REH cell (cell line): Measurements from ENCODE around the genes CETN3 and NR2F1.

- PRO-cap: no peak
Measured at GRCh38 chr5:89313077-89313367, 430.0 kb upstream of the MEF2C start.

- PRO-cap: bidirectional peak, plus-strand start at chr5:90409400, minus-strand start at chr5:90409308; bidirectional peak, plus-strand start at chr5:90409535, minus-strand start at chr5:90409539; bidirectional peak, plus-strand start at chr5:90410101, minus-strand start at chr5:90409753
Measured at GRCh38 chr5:90408946-90409884, at the start of gene CETN3. Gene CETN3, minus strand, starts transcription at chr5:90409756.

DNA sequence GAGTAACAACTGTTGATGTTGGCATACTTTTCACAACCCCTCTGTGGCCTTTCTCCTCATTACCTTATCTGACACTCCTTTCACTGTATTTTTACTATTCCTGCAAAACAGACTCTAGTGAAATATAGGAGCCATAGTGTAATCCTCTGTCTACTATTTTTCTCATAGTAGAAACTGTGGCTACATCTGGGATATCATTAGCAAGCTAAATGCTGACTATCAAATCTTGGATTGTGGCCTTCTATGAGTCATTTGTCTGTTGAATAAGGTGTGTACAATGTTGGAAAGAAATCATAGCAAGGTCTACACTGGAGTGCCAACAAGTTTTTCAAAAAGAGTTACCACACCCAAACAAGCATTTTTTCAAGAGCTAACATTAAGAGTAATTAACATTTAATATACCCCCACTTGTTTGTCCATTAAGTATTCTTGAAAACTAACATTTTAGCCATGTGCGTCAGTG, 330.2 kb downstream of the ADGRV1 start:
- PRO-cap: no peak

DNA sequence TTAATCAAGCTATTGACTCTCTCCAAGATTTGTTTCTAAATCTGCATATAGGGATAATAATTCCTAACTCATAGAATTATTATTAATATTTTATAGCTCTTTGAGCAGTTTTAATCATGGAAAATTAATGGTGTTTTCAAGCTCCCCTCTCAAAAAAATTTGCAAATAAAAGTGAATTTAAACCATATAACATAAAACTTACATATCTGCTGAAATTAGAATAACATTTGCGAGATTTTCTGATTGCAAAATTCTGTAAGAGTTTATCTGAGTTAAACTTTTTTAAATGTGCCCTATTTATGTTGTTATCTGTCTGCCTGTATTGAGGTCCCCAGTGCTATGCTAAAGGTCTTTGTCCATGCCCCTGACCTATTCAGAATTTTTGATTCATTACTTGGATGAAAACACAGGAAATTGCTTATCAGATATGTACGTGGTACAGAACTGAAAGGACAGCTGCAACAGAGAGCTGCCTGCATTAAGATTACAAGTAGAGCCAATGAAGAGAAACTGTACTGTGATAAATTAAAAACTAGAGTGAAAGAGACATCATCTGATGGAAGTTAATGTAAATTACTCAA, 408.7 kb downstream of the ADGRV1 start:
- PRO-cap: no peak

- PRO-cap: no peak
Measured at GRCh38 chr5:91150085-91150829, 232.9 kb downstream of the ARRDC3 start.

GRCh38 chr5:91194838-91195175, 188.3 kb downstream of the ARRDC3 start:
- PRO-cap: no peak

DNA sequence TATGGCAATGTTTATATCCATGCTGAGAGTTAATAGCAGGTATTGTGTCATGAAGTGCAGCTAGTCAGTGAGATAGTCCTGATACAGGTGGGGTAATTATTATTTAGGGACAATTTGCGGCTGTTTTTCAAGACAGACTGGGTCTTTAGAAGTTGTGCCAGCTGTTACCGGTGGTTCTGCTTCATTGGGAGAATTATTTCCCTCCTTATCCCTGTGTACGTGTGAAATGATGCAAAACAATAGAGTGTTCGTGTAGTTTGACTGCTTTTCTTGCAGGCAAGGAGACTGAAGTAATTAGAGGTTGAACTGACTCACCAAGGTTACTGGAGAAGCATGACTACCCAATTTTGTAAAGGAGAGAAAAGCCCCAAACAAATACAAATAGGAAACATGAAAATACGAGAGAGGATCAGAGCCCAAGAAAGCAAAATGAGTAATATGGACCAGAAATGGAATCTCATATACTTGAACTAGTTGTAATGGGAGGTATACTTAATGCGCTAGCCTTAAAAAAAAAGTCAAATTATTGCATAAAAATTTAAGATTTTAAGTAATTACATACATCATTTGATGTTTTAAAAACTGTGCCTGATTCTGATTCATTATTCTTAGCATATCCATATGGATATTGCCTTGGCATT, 101.6 kb downstream of the ARRDC3 start:
- PRO-cap: no peak

DNA sequence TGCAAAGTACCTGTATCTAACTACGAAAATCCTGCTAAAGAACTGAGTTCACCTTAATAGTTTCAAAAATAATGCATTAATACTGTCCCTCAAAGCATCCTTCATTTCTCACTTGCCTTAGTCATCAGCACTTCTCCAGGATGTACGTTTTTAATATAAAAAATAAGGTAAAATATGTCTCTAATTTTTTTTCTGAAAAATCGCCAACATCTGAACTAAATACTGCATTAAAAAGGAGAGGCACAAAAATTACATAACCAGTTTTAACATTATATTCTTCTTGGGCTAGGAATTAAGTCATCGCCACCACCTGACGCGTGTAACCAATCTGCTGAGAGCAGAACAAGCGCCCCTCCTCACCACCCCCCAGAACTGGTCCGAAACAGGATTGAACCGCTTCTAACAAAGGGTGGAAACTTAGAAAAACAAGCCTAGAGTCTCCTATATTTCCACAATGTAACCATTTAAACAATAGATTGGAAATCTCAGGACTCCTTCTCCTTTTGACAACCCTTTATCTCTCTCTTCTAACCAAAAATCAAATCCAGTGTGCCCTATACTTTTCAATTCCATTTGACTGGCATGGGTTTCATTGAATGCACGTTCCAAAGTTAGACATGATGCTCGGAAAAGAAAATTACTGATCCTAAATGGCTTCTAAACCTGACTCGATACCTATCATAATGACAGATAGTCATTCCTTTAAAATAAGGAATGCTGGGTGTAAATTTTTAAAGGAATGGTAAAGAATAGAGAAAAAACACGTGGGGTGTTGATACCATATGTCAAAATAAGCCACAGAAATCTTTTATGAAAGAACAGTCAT, 1.4 kb downstream of the ARRDC3 start:
- PRO-cap: bidirectional peak, plus-strand start at position 398 of the sequence, minus-strand start at position 374 of the sequence

- PRO-cap: no peak
Measured at GRCh38 chr5:91384136-91384390, 946 bp upstream of the ARRDC3 start.

DNA sequence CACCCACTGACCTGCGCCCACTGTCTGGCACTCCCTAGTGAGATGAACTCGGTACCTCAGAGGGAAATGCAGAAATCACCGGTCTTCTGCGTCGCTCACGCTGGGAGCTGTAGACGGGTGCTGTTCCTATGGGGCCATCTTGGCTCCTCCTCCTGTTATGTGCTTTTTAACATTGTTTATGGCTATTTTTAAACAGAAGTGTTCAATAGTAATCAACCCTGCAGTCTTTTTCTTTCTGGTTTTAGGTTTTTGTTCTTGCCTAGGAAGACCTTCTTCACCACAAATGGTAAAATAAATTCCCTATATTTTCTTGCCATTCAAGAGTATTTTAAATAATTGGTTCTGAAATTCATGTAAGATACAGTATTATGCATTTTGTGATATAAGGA, 816.2 kb upstream of the ARRDC3 start:
- PRO-cap: no peak

DNA sequence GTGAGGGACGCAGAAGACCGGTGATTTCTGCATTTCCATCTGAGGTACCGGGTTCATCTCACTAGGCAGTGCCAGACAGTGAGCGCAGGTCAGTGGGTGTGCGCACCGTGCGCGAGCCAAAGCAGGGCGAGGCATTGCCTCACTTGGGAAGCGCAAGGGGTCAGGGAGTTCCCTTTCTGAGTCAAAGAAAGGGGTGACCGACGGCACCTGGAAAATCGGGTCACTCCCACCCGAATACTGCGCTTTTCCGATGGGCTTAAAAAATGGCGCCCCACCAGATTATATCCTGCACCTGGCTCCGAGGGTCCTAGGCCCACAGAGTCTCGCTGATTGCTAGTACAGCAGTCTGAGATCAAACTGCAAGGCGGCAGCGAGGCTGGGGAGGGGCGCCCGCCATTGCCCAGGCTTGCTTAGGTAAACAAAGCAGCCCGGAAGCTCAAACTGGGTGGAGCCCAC, 369.8 kb upstream of the NR2F1 start:
- PRO-cap: no peak

DNA sequence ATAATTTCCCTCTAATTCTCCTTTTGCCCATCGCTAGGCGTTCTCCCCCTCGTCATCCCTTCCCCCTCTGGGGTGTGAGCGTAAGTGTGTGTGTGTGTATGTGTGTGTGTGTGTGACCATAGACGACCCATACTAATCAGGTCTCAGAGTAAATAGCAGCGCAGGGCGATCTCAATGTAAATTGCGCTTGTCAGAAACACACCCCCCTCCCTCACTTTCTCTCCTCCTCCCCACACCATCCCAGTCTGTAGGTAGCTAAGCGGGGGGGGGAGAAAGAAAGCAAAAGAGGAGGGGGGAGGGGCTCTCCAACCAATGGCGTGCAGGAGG, 371 bp upstream of the NR2F1 start:
- PRO-cap: bidirectional peak, plus-strand start outside the sequence, minus-strand start at position 76 of the sequence

- PRO-cap: bidirectional peak, plus-strand start at chr5:93583068, minus-strand start at chr5:93582763; unidirectional peak, plus-strand start at chr5:93583195
Measured at GRCh38 chr5:93583015-93583825, at the start of gene NR2F1. Gene NR2F1, plus strand, starts transcription at chr5:93583222.

GRCh38 chr5:93696340-93696603, 45.1 kb downstream of the POU5F2 start:
- PRO-cap: no peak

DNA sequence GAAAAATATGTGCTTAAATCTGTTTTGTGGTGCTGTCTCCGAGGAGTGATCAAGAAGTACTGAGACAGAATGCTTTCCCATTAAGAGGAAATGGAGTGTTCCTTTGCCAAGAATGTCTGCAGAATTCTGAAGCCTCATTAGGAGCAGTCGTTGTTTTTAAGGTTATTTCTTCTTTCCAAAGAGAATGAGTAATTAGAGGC, 131.3 kb downstream of the MCTP1 start:
- PRO-cap: no peak

DNA sequence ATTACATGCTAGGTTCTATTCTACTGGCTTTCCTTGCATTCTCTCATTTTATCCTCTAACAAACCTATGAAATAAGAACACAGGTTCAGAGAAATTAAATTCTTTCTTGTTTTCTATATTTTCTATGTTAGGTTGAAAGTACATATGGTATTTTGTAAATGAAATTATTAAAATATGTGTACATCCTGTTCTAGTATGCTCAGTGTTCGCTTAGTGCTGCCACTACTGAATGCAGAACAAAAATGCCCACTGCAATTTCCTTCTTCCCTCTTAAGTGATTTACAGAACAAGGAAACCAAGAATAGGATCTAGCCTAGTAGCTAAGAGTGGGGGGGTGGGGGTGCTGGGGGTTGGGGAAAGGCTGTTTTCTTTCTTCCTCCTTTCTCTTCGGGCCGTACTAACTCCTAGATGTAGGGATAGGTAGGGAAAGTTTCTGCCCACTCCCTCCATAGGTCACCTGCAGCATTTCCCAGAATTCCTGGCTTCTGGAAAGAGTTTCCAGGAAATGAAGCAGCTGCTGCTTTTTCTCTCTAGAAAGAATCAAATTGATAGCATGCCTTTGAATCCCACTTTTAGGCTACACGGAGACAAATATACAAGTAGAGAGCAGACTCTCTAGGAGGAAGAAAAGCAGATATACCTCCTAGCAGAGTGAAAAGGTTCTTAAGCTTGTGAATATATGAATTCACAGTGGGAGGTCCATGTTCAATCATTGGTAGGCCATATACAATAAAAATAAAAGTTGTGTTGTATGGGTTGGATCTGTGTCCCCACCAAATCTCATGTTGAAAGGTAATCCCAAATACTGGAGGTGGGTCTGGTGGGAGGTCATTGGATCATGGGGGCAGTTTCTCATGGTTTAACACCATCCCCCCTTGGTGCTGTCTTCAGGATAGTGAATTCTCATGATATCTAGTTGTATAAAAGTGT, 15.5 kb downstream of the SPATA9 start:
- PRO-cap: no peak

DNA sequence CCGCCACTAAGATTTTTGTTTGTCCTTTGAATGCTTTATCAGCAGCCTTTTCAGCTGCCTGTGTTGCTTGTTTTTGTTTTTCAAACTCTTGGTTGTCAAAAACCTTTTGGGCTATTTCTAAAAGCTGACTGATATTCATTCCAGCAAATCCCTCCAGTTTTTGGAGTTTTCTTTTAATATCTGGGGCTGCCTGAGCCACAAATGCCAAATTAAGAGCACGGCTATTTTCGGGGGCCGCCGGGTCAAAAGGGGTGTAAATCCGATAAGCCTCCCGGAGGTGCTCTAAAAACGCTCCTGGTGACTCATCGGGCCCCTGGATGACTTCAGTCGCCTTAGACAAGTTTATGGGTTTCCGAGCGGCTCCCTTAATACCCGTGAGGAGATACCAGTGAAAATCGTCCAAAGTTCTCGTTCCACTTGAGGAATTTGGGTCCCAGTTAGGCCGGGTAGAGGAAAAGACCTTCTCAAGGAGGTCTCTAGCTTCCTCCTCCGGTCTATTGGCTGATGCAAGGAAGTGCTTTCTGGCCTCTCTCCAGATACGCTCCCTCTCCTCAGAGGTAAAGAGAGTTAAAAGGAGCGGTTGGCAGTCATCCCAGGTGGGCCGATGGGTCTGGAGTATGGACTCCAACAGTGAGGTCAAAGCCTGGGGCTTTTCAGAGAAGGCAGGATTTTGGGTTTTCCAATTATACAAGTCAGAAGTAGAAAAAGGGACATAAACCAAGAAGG, 20.2 kb upstream of the RHOBTB3 start:
- PRO-cap: no peak

GRCh38 chr5:95729212-95729969, 1.7 kb upstream of the RHOBTB3 start:
- PRO-cap: no peak

DNA sequence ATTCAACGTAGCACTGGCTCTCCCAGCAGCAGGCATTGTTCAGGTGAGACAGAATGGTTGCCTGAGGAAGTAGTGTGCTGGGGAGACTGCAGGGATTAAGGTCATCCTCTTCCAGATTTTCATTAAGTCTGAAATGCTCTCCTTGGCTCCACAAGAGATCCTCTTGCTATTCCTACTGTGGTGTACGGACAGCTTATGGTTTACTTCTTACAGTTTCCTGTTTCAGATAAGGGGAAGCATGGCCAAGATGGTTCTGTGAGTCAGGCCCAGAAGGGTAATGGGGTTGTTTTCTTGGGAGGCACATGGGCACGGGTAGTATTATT, 43.0 kb downstream of the GLRX start:
- PRO-cap: no peak

GRCh38 chr5:95781032-95781375, 41.5 kb downstream of the GLRX start:
- PRO-cap: no peak